Metastatic Pancreatic Carcinoma in the Ovary (tissue), 1 donor: Measurements from ENCODE around the gene SOBP.

DNA sequence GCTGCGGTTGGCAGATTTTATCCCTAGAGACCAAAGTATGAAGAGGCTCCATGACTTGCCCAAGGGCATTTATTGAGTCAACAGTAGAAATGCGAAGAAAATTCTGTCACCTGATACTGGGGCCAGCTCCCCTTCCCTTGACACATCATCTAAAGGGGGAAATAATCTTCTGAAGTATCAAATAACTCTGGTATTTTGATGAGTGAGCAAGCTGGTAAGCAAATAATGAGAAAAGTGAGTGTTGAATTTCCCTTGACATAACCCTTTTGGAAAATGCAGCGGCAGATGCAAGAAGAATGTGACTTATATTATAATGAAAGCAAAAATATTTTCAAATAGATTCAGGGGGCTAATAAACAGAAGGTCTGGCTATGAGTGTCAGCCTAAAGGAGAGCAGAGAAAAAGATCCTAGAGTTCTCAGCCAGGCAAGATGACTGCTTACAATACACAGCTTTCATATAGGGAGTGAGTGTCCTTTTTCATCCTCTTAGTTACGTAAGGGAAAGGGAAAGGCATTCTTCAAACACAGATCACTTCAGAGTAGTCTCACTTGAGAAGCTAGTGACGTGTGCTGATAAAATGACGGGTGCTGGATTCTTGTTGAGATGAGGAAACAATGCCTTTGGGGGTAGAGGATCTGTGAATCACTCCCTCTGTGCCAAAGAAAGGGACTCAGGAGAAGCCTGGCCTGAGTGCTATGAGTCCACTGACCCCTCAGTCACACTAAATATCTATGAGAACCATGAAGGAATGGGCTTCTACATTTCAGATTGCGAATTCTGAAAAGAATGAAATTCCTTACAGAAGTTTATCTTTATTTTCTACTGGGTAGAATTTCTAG lies 117.1 kb downstream of the QRSL1 start:
- PRO-cap, result no peak

DNA sequence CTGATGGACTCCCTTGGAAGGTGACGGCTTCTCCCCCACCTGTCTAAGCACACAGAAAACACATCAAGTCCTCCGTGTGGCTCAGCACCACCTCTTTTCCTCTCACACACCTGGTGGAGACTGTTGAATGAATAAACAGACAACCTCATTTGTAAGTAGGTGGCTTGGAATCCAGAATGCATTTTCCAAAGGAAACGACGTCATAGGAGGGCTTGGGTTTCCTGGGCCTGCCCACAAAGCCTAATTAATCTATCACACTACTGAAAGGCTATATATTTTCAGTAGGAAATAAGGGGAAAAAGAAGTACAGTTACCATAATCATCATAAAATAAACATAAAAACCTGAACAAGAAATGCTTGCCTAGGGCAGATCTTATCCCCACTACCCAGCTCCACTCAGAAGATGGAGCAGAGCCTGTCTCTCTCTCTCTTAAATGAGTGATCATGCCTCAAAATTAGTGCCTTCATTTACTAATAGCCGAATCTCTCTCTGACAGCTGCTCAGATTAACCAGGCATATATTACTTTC lies 121.3 kb downstream of the QRSL1 start:
- PRO-cap, result no peak

DNA sequence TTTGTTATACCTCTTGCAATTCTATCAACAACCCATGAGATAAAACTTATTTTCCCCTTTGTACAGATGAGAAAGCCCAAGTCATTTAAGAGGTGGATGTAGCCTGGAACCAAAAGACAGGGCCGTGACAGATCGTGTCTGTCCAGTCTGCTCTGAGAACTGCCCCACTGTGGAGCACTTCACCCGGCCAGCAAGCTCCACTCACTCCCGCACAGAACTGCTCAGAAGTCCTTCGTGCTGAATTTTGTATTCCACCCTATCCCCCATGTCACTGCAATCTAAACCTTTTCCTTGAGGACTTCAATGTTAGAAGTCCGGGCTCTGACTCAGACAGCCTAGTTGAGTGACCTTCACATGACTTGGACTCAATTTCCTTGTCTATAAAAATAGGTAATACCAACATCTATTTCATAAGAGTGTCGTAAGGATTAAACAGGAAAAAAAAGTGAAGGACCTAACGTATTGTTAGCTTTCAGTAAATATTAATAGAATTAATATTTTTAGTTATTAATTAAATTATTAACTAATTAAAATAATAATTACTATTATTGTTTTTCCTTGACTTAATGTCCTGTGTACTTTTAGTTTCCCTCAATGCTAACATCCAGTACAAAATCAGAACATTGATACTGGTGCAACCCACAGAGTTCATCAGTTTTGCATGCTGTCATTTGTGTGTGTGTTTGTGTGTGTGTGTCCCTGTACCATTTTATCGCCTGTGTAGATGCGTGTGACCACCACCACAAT lies 161.6 kb downstream of the QRSL1 start:
- PRO-cap, result no peak

DNA sequence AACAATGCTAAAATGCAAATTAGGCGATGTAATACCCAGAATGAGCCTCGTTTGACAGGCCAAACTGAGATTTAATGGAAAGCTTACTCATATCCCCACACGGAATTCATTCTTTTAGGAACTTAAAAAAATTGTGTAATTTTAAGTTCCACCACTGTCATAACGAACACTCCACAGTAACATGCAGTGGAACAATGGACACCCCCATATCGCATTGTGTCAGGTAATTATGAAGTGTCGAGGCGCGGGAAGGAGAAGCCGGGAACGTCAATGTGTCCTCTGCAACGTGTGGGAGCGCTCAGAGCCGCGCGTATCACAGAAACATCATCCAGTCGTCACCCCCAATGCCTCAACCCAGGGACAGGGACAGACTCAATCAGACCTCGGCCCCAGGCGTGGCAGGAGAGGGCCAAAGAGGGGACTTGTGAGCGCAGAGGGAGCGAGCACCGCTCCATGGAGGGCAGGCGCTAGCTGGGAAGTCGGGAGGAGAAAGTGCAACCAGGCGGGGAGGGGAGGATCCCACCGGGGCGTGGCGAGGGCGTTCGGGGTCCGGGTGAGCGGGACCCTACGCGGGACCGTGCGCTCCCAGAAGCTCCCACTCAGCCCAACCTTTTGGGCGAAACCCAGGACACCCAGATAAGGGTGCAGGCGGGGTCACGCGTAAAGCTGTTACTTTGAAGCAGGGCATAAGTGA lies 1.1 kb upstream of the SOBP start:
- PRO-cap, result no peak

DNA sequence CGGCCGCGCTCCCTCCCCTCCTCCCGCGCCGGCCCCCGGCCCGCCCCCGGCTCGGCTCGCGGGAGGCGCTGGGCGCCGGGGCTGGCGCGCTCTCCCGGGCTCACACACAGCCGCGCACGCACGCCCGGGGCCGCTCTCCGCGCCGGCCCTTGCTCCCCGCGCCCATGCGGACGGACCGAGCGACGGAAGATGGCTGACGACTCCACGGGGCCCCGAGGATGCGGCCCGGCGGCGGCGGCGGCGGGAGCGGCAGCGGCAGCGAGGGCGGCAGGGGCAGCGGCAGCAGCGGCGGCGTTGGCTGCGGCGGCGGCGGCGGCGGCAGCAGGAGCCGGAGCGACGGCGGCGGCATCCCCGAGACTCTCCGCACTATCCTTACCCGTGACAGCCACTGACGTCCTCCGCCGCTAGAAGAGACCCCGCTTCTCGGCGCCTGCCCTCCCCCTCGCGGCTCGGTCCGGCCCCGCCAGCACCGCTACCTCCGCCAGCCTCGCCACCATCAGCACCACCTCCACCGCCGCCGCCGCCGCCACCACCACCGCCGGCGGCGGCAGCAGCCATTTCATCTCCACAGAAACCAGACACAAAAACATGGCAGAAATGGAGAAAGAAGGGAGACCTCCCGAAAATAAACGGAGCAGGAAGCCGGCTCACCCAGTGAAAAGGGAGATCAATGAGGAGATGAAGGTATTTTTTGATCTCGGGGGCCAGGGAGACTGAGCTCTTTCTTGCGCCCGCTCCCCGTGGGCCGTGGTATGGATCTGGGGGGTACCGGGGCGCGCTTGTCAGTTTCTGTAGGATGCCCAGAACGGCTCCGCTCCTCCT lies at the start of gene SOBP:
TSS of gene SOBP (plus strand) at position 89 of the 822 bp plus-strand sequence.
- PRO-cap, result bidirectional peak, plus-strand start at position 109 of the sequence, minus-strand start outside the sequence; unidirectional peak, minus-strand start at position 504 of the sequence

DNA sequence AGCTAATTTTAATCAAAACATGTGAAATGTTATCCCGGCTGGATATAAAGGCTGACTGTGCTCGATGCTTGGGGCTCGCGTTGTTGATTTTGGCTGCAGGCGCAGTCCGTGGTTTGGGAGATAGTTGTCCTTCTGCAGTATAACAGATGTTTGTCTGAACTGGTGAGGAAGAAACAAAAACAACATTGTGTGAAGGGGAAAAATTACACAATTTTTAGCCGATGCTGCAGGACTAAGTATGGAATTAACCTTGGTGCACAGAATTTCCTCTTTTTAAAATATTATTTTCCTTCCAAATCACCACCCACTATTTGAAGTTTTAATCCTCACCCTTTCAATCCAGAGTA lies 2.5 kb downstream of the SOBP start:
- PRO-cap, result no peak

DNA sequence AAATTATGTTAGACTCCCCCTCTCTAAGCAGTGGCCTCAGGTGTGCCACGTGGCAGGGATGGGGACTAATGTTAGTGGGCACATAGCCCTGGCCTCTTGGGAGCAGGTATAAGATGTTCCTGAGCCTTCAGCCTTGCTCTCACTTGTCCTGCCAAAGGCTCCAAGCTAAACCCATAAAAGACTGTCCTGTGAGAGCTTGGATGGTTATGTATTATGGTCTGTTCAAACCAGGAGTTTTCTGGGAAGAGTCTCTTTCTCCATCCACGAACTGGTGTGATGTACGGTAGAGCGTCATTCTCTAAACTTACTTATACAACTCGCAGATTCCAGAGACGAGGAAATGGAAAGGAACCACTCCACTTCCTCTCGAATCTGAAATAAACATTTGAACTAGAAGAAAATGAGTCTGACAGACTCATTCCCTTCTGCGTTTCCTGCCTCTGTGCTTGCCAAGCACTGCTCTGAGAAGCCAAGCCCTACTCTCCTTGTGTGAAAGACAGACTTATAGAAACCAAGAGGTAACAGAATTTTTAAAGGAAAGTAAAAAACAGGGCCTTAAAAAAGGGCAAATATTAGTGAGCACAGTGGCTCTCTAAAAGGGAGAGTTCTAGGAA lies 5.3 kb downstream of the SOBP start:
- PRO-cap, result no peak

DNA sequence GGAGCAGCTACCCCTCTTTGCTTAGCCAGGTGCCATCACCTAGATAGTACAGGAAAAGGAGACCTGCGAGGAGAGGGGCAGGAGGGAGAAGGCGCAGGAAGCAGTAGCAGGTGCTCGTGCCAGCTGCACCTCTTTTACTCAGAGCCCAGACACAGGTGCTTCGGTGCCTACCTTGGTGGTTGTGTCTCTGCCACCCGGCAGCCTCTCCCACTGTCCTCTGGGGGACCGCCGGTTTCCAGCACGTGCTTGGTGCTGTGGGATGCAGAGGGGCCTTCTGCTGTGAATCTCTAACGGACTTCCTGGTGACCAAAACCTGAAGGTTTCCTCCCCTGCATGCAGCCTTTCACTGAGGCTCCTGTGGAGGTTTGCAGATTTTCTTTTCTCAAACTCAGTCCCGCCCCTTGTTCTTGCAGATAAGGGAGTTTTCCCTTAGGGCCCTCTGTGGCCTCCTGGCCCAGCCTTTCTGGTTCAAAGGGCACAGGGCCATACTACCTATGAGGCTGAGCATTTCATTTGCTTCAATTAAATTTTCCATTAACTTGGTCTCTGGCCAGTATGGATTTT lies 92.2 kb downstream of the SCML4 start:
- PRO-cap, result no peak

DNA sequence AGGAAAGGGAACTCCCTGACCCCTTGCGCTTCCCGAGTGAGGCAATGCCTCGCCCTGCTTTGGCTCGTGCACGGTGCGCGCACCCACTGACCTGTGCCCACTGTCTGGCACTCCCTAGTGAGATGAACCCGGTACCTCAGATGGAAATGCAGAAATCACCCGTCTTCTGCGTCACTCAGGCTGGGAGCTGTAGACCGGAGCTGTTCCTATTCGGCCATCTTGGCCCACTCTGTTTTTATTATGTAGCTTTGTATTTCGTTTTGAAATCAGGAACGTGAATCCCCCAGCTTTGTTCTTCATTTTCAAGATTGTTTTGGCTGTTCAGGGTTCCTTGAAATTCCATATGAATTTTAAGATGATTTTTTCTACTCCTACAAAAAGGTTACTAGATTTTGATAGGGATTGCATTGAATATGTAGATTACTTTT lies 36.4 kb upstream of the SCML4 start:
- PRO-cap, result no peak

DNA sequence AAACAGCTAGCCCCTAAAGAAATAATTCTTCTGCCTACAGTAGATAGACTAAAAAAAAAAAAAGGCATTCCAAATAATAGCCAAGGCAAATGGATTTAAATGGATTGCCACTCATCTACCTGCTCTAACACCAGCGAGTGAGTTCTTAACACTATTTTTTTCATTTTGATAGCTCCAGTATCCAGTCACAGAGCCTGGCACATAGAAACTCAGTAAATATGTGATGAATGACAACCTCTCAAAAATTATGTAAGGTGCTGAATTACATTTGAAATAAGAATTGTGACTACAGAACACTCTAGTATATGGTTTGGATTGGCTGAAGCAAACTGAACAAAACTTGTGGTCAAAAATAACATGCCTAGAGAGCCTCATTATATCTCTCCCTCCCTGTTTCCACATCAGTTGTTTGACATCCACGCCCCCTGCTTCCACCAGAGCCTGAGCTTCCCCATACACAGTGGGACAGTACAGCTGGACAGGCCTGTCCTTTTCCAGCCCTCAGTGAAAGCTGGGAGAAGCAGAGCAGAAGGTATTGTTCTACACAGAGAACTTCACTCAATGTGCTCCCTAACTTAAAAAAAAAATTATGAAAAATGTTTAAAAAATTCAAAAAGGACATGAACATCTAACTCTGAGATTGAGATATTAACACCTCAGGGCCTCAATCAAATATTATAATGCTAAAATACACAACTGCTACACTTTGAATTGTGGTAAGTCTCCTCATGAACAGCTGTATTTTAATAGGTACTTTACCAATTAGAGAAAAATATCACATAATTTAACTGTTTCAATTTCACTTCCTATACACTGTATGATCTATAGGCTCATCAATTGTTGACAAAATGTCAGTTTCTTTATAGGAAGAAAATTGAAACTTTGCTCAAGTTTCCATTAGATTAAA lies 44.8 kb upstream of the SCML4 start:
- PRO-cap, result no peak

DNA sequence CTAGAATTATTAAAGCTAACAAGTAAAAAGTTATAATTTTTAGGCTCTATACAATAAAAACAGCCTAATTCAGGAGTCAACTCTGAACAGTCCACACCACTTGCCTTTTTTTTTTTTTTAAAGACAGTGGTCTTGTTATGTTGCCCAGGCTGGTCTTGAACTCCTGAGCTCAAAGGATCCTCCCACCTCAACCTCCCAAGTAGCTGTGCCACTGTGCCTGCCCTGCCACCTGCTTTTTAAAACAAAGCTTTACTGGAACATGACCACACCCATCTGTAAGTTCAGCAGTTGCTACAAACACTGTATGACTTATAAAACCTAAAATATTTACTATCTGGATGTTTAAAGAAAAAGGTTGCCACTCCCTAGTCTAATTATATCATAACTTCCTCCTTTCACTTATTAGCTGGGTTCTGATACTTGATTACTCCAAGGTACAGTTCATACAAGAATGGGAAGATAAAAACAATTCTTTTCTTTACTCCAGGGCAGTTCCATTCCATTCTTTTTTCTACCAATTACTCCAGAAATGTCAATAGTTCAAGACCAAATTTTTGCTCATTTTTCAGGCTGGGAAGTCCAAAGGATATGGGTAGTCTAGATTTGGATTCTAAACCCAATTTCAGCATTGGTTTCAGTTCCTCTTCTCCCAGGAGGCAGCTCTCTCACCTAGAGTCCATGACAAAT lies 63.2 kb downstream of the SEC63 start:
- PRO-cap, result no peak

- PRO-cap, result no peak
Observed at GRCh38 chr6:107897549-107897874, 60.5 kb downstream of the SEC63 start.

GRCh38 chr6:107902786-107903052 lies 55.3 kb downstream of the SEC63 start:
- PRO-cap, result no peak

DNA sequence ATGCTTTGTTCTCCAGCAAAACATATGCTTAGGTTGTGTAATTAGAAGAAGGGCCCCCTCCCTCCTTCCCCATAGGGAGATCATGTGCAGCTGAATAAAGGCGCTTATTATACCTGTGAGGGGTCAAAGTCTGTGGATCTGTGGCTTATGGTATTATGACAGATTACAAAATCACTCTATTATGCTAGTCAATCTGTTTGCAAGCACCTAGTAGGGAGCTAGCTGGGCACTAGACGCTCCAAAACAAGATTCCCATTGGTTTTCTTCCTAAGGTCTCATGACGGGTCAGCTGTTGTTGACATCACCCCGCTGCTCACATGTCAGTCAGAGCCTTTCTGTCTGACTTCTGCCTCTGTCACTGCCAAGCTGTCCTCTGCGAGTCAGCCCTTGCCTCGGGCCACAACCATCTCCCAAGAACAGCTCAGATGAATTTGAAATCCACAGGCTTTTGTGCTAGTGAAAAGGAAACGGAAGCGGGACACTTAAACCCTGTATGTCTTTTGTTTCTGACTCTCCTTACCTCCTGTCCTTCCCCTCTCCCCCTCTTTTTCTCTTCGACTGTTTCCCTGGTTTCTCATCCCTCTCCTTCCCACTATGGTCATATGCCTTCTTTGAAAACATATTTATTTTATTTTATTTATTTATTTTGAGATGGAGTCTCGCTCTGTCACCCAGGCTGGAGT lies 44.9 kb upstream of the SEC63 start:
- PRO-cap, result bidirectional peak, plus-strand start at position 327 of the sequence, minus-strand start at position 245 of the sequence

DNA sequence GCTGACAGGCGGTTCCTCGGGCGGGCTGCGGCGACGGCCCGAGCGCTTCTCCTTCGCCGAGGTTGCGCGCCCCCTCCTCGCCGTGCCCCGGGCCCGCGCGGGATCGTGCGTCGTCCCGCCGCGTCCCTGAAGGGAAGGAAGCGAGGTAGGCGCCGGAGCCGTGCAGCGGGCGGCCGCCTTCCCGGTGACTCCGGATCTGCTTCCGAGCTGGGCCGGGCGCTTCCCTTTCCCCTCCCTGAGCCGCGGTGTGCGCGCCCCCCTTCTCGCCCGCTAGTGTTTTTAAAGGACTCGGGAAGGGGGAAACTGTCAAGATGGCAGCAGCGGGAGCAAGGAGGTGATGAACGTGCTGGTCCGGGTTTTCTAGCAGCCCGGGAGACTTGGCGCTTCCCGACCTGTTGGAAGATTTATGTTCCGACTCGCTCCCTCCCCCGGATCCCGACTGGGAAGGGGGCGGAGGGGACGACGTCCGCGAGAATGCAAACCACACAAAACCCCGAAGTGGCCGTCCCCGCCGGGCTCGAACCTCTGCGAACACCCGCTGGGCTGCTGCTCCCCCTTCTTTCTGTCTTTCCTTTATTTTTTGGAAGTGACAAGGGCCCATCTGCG lies 743 bp upstream of the FOXO3 start:
- PRO-cap, result bidirectional peak, plus-strand start at position 309 of the sequence, minus-strand start at position 128 of the sequence

DNA sequence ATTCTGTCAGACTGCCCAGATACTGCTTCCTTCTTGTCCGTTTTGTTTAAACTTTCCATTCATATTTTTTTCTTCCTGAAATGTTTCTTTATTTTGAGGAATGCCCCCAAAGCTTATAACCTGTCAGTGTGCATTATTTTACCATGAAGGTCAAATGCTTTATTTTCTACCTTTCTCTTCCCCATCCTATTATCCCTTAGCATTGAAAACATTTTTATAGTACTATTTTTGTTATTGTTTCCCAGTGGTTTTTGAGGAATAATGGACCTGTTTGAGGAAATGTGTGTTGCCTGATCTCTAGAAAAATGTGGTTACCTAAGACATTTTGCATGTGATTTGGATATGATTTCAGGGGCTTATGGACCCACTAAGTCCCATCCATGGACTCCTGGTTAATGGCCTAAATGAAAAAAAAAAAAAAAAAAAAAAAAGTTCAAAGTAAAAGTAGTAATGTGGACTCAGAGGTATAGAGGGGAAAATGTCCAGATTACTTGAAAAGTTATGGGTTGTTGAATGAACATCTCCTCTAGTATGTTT lies 35.3 kb downstream of the FOXO3 start:
- PRO-cap, result no peak

DNA sequence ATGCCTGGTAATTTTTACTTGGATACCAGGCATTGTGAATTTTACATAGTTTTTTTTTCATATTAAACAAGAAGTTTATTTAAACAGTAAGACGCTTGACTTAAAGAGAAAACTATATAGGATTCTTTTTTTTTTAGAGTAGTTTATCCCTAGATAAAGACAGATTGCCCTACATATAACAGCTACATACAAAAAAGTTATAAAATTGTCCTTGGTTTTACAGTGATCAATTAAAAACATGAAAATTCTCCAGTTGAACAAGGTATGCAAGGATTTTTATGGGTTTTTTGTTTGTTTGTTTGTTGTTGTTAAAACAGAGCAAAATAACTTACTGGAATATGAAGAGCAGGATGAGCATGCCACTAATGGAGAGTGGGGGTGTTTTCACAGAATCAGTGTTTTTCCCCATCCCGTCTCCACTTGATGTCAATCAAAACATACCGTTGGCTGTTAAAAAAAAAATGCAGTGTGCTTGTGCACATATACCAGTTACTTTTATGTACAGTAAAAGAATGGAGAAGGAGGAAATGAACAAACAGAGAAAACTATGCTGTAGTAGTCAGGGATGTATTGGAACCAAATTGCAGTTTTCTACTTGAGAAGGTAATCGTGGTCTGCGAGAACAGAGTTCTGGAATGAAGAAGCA lies 56.8 kb downstream of the FOXO3 start:
- PRO-cap, result no peak

GRCh38 chr6:108680141-108680969 lies 119.6 kb downstream of the FOXO3 start:
- PRO-cap, result no peak

DNA sequence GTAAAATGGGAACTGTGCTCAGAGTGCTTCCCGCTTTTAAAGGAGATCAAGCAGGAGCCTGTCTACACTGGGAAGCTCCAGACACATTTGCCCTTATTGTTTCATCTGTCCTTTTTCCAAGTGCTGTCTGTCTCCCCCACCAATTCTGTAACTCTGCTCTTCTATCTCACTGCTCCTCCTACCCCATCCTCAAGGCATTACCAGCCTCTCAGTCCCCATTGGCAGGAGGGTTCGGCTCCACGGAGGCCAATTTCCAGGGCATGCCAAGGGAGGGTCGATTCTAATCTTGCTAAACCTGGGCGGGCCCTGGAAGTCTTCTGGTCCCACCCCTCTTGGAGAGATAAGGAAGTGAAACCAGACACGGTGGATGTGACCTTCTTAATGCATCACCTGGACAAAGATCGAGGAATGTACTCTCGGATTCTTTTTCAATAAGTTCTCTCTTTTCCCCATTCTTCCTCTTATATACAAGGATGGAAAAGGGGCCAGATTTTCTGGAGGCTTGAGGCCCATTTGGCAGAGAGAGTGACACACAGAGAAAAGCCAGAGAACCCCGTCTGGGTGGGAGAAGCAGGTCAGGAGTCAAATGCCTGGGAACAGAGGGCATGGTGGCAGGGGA lies 112.3 kb upstream of the ARMC2 start:
- PRO-cap, result no peak

DNA sequence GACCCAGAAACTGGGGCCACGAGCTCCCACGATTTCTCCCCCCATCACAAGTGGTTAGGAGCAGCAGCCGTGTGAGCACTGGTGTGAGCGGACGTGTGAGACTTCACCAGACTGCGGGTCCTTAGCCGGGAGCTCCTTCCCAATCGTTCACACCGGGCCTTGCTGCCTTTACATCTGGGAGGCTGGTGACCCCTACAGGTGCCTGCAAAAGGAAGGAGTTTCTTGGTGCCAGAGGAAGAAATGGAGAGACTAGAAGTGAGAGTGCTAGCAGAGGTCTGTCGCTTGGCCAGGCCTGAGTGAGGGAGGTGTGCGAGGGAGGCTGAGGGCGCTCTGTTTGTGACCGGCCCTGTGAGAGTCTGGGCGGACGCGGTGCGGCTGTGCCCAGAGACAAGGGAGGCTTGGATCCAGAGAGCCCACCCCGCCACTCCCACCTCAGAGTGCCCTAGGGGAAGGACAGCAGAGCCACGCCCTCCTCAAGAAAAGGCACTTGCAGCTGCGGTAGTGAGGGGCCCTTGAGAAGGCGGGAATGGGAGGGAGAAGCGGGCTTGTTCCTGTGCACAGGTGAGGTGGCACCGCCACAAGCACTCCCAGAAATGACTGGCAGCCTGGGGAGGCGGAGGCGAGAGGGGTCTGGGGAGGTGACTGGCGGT lies 10.0 kb upstream of the ARMC2 start:
- PRO-cap, result no peak